Epithelial cell of prostate (primary cell): ENCODE measurements around a stretch of chr11.

DNA sequence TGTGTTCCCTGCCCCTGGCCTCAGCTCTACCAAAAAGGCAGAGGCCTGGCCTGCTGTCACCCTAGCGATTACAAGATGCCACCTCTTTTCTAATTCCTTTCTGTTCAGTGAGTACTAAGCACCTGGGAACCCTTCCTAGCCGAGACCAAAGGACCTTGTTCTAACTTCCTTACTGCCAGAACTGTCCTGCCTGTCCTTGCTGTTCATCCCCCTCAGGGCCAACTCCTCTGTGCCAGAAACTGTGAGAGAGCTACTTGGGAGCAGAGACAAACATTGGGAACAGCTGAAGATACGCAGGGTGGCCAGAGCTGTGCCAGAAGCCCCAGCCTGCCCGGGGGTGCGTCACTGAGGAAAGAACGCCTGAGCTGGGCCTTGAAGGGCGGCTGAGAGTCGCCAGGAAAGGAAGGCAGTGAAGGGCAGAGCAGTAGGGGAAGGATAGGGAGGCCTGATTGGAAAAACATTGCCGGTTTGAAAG, 12.7 kb upstream of the UVRAG start:
- RRBS: no CpG with 5 or more reads among the region's 9 CpGs

GRCh38 chr11:75822290-75822902, 7.4 kb downstream of the UVRAG start:
- RRBS: no CpG with 5 or more reads among the region's 5 CpGs

DNA sequence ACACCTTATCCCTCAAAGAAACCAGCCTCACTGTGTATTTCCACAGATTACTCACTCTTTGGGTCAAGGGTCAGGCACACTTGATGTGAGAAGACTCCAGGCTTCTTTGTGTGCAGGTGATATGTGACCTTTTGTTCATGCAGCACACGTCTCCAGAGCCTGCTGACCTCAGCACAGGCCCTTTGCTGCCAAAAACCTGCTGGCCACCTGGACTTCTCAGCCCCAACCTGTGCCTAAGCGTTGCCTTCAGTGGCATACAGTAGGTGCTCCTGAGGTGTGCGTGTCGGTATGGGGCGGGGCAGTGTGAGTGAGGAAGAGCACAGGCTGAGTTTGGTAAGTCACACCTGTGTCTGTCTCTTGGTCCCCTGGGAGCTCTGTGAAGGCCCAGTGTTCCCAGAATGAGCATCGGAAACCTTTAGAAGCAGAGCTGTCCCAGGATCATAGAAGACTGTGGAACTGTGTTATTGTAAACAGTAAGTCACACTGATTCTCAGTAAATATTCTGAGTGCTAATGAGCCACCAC, 58.0 kb downstream of the WNT11 start:
- RRBS: no CpG with 5 or more reads among the region's 6 CpGs

DNA sequence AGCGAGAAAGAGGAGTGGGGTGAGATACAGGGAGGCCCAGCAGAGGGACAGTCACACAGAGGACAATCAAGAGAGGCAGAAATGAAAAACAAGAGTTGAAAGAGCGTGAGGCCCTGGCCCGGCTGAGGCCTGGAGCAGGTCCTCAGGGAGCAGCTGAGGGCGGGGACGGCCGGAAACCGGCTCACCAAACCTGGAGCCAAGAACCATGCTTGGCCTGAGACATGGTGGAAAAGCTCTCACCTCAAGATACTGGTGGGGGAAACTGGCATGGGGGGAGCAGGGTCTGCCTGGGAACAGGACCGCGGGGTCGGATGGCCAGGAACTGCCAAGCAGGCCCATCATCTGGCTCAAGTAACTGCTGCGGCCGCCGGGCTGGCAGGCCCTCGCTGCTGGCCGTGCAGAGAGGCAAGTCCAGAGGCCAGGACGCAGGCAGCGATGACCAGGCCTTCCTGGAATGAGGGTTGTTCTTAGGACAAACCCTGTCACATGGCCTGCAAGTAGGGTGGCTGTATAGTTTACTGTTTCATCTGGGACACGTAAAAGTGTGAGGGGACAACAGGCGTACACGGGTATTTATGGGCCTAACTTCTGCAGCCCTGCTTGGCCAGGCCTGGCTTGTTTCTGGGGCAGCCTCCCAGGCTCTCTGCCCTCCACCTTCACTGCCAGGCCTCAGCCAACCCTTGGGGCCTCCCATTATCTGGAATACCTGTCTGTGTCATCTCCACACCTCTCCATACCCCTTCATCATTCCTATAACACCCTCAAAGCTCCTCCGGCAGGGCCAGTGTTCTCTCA, 19.0 kb upstream of the WNT11 start:
- RRBS: 93% methylated on average over 1 of the region's 21 CpGs

DNA sequence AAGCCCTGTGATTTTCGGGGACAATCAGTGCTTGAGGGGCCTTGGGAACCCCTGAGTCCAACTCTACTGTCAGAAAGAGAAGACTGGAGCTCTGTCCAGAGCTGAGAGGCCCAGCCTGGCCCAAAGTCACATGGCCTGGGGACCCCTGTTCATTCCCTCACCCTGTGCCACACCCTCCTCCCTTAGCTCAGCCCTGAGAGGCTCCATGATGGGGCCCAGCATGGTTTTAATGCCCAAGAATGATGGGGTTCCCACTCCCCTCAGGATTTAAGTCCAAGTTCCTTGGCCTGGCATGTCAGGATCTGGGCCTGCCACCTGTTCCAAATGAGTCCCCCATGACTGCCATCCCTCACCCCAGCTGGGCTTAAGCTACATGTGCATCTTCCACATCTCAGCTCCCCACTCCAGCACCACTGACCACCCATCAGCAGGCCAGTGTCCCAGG, 41.7 kb upstream of the WNT11 start:
- RRBS: no CpG with 5 or more reads among the region's 1 CpG

- RRBS: 67% methylated on average over 1 of the region's 8 CpGs
Measured at GRCh38 chr11:76276232-76276965, 70.1 kb upstream of the WNT11 start.

GRCh38 chr11:76288125-76288738, 81.9 kb upstream of the WNT11 start:
- RRBS: 83% methylated on average over 2 of the region's 20 CpGs

DNA sequence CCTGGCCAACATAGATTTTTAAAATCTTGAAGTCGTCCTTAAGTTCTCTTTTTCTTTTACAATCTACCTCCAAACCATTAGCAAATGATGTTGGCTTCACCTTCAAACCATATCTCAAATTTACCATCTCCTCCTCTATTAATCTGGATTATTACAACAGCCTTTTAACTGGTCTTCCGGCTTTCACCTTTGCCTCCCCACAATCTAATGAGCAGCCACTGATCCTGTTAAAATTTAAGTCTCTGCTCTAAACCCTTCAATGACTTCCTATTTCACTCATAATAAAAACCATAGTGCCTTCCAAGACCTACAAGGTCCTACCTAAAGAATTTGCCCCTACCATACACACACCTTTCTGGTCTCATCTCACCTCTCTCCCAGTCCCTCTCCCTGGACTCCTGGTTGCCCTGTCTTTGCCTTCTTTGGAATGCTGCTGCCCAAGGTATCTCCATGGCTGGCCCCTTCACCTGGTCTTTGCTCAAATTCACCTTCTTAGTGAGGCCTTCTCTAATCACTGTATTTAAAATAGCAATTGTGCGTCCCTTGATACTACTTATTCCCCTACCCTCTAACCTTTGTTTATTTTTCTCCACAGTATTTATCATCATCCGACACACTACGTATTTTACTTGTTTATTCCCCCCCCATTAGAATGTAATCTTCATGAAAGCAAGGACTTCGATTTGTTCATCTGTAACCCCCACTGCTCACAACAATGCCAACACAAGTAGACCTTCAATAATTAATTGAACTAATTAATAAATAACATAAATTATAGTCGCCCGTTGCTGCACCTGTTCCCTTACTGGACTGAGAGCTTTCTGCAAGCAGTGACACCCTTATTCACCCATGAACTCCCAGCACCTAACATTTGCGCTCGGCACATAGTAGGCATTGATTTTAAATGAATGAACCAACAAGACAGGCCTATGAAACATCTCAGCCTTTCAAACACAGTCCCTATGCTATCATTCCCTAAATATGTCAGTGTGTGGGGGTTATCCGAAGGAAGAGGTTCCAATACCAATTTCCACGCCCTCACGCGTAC, 1.5 kb downstream of the THAP12 start:
- RRBS: no CpG with 5 or more reads among the region's 14 CpGs

GRCh38 chr11:76391951-76392317, 10.8 kb downstream of the GVQW3 start:
- RRBS: no CpG with 5 or more reads among the region's 2 CpGs

DNA sequence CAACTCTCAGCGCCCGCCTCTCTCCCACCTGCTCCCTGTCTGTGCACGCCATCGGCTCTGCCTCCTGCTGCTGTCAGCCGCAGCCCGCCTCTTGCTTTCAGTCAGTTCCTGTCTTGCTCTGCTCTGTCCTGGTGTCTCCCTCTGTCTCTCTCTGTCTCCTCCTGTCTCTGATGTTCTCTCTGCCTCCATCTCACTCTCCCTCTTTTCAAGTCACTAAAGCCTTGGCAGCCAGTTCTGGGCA, 66.2 kb downstream of the LRRC32 start:
- RRBS: no CpG with 5 or more reads among the region's 6 CpGs

DNA sequence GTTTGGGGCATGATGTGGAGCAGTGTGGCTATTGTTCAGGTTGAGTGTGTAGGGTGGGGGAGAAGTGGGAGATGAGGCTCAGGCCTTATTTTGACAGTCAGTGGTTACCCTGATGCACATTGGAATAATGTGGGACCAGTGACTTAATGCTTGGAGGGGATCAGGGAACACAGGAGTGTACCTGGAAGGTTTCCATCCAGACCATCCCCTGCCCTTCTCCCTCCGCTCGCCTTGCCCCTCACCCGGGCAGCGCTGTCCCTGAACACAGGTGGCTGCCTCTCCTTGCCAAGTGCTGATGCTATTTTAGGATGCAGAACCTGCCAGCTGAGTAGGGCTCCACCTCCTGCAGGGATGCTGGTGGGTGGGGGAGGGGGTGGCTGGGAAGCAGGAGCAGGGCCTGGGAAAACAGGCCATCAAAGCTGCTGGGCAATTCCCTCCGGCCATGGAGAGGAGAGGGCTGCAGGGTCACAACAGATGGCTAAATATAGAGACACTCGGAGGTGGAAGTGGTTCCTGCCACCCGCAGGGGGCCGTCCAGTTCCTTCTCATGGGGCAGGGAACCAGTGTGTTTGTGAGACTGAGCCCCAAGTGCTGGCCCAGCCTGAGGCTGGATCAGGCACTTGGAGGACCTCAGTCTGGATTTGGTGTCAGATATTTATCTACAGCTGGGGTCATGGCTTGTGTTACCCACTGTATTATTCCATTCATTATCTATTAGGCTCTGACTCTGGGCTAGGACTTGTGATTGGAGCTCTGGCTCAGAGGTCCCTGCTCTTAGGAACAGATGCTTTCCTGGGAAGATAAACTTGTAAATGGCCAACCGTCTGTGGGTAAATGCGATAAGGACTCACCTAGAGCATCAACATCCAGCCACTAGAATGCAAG, 59.6 kb downstream of the LRRC32 start:
- RRBS: no CpG with 5 or more reads among the region's 10 CpGs

DNA sequence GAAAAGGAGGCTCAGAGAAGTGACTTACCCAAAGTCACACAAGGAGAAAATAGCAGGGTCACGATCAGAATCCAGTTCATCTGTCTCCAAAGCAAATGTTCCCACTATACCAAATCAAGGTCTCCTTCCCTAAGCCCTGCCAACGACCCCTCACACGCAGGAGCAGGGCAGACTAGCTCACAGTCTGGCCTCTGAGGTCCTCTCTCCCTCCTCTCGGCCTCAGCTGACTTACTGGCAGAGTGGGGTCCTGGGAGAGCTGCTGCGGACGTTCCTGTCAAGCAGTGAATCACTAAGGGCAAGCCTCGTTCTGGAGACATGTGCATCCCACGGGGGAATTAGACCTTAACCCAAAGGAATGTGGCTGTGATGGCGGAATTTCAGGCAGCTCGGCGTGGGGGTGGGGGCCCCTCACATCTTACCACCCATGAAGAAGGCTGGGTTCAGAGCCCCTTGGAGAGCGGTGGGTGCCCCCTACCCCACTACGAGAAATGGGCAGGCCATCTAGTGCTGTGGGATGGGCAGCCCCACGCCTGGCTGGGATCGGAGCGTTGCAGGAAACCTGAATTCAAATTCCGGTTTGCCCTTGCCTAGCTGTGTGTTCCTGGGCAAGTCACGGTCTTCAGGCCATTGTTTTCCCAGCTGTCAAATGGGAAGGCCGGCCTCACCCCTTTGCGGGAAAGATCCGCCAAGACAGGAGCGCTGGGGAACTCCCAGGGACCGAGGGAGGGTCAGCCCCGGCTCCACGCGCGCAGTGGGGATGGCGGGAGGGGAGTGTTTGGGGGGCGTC, 620 bp downstream of the LRRC32 start:
- RRBS: 8% methylated on average over 10 of the region's 29 CpGs

DNA sequence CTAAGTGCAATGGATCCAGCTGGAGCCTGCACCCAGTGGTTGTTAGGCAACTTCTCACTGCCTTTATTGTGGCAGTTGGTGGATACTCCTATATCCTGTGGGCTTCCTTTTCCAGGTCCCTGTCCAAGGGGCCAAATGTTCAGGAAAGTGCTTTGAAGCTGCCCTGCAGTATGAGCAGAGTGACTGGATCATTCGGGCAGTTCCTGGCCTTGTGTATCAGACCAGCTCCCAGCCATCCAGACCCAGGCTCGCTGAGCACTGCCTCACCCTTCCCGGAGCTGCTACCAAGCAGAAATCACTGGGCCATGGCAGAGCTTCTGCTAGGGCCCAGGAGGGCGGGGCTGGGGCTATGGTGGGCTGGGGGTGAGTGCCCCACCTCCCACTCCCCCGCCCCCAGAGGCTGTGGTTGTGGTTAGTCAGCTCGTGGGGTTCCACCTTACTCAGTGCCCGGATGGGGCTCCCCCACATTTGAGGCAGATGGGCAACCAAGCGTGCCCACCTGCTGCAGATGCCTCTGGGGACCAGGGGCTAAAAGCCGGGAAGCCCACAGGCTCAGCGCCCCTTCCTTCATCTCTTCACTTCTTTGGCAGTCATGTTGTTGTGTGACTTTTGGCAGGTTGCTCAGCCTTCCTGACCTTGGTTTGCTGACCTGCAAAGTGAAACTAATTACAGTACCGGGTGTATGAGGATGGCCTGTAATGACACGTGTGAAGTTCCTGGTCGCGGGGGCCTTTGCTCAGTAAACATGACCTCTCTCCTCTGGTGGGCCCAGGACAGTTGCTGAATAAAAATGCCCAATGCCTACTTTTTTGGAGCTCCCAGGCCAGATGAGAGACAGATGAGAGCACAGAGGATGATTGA, 2.1 kb upstream of the LRRC32 start:
- RRBS: 86% methylated on average over 2 of the region's 14 CpGs

- RRBS: 24% methylated on average over 8 of the region's 32 CpGs
Measured at GRCh38 chr11:76751915-76753228, 30.8 kb upstream of the TSKU start.

- RRBS: no CpG with 5 or more reads among the region's 5 CpGs
Measured at GRCh38 chr11:76763516-76764157, 19.5 kb upstream of the TSKU start.

DNA sequence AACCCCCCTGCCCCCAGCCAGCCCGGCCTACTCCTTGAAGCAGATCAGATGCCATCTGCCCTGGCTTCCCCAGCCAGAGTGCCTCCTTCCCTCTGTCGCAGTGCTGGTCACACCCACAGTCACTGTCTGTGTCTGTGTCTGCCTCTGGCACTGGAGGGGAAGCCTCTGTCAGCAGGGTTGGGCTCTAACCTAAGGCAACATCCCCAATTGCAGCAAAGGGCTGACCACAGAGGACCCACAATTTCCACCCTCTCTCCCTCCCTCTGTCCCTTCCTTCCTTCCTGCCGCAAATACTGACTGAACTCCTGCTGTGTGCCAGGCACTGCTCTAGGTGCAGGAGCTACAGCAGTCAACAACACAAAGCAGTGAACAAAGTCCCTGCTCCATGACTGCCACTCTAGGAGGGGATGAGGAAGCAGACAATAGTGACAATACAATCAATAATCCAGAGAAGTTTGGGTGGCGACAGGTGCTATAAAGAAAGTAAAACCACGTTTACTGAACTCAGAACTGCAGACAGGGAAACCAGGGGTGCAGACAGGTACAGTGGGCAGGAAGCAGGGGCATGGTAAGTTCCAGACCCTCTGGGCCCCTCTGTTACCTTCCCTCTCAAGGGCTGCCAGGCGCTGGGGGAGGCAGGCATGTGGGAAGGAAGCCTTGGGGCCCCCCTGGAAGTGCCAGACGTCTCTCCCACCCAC, 14.5 kb upstream of the TSKU start:
- RRBS: no CpG with 5 or more reads among the region's 7 CpGs

GRCh38 chr11:76784058-76785067, 1.2 kb downstream of the TSKU start:
- RRBS: 1% methylated on average over 4 of the region's 57 CpGs

DNA sequence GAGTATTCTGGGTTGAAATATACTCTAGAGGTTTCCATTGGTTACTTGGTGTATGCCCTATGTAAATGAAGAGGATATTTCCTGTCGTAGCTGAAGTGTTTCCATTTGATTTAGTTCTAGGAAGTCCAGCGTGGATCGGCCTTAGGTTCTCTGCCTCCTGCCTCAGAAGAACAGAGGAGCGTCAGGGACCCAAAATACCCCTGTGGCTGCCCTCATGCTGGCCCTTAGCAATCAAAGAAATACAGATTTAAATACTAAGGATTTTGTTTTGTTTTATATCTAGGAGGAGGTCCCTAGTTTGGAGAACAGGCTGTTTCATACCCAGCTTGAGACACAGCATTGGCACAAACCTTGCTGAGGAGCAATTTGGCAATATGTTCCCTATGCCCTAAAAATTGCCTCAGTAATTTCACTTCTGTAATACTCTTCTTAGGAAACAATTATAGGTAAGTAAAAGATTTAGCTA, 36.9 kb downstream of the TSKU start:
- RRBS: no CpG with 5 or more reads among the region's 4 CpGs

GRCh38 chr11:77071940-77072751, 5.4 kb downstream of the CAPN5 start:
- RRBS: no CpG with 5 or more reads among the region's 11 CpGs

GRCh38 chr11:77107887-77108505, 5.4 kb downstream of the OMP start:
- RRBS: no CpG with 5 or more reads among the region's 6 CpGs